Gallbladder (tissue), 1 donor: ENCODE measurements around a stretch of chr10.

GRCh38 chr10:50993261-50993785, 81.0 kb upstream of the PRKG1 start:
- PRO-cap, result no peak

- PRO-cap, result no peak
Measured at GRCh38 chr10:51422400-51422915, 276.9 kb downstream of the CSTF2T start.

- PRO-cap, result no peak
Measured at GRCh38 chr10:51894627-51895057, 195.2 kb upstream of the CSTF2T start.

- PRO-cap, result no peak
Measured at GRCh38 chr10:52168048-52168671, 145.9 kb upstream of the DKK1 start.

DNA sequence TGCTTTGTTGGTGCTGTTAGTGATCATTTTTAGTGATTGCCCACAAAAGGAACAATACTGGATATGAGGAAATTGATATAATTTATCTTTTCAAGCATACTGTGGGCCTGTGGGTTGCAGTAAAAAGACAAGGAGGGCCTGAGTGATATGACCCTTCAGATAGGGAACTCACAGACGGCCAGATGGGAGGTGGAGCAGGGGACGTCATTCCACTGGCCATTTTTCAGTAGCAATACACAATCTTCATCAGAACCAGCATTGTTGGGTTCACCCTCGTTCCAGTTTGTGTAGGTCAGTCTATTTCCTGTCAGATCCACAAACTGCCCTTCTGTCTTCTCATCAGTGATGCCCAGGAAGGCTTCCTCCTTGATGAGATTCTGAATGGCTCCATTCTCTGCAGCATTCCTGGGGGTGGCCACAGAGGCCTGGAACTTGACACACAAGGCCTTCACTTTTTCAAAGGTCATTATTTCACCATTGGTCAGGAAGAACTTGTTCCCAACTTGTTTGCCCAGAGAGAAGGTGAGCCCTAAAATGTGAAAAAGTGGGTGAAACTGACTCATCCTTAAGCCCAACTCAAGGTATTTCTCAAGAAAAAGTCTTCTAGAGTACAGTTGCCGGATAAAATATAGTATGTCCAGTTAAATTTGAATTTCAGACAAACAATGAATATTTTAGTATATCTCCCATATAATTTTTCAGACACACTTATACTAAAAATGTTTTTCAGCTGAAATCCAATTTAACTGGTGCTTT, 4.4 kb downstream of the MBL2 start:
- PRO-cap, result no peak

- PRO-cap, result no peak
Measured at GRCh38 chr10:52965123-52965588, 192.6 kb upstream of the MBL2 start.

DNA sequence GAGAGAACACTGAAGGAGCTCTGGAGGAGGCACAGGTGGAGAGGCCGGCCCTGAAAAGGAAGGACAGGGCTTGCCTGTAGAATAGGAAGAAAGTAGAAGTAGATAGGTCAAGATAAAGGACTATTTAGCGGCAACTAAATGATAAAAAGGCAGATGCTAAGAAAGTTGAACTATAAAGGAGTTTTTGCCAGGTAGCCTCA, 417.1 kb upstream of the ZWINT start:
- PRO-cap, result no peak

DNA sequence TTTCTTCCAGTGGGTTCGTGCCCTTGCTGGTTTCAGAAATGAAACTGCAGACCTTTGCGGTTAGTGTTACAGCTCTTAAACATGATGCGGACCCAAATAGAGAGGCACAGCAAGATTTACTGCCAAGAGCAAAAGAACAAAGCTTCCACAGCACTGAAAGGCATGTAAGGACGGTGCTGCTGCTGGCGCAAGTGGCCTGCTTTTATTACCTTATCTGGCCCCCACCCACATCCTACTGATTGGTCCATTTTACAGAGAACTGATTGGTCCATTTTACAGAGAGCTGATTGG, 931.3 kb downstream of the IPMK start:
- PRO-cap, result no peak

DNA sequence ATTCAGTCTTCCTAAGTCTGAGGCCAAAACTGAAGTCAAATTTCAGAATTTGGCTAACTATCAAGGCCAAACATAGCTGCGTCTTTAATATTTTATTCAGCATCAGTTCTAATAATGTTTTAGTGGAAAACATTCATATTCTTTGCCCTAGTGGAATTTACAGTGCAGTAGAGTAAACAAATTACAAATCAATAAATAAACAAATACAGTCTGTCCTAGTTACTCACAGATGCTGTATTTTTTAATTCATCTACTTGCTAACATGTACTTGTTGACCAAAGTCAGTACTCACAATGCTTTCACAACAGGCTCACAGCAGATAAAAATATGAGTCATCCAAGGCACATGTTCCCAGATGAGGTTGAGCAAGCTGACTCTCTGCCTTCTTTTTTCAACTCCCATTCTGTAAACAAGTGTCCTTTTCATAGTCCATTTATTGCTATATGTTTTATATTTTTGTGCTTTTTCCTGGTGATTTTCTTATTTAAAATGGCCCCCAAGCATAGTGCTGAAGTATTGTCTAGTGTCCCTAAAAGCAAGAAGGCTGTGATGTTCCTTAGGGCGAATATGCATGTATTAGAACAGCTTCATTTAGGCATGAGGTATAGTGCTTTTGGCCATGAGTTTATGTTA, 563.9 kb downstream of the IPMK start:
- PRO-cap, result no peak

- PRO-cap, result no peak
Measured at GRCh38 chr10:58385818-58386209, 604 bp downstream of the TFAM start.

DNA sequence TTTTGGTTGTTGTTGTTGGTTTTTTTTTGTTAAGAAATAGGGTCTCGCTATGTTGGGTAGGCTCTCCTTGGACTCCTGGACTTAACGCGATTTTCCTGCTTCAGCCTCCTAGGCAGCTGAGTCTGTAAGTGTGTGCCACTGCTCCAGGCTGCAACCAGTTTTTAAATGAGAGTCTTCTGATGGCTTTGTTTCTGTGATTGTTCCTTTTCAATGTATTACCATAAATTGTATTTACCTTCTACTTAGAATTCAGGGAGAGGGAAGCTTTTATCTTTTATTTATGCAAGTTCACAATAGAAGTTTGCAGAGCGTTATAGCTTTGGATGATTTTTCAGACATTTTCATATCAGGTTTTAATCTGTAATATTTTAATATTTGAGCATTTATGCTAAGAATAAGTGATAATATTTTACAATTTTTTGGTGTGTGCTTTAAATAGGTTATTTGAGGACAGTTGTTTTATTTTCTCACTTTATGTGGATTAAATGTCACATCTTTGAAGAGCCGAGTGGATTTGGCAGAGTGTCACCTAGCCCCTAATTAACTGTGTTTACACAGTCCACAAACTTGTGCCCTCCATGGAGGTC, 63.0 kb downstream of the BICC1 start:
- PRO-cap, result no peak

DNA sequence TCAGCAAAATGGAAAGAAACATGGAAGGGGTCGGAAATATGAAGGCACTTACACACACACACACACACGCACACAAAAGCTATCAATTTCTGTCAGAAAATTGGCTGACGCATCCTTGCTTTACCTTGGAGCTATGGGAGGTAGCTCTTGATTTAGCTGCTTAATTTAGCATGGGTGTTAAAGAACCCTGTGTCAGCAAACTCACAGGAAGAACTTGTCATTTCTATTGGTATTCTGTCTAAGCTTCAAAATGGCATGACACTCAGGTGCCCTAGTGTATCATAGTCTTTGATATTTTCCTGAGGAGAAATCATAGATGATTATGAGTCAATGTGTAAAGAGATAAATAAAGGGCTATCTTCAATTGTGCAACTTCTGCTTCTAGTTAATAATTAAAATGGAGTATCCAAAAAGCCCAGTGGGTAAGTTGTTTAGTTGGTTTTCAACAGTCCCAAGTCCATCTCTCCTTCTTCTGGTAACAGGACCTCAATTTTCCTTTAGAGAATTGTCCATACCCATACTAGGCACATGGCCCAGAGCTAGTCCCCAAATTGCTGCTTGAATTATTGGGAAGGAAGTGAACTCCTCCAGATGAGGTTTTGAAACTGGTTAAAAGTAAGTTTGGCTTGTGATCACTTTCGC, 169.1 kb upstream of the PHYHIPL start:
- PRO-cap, result no peak

DNA sequence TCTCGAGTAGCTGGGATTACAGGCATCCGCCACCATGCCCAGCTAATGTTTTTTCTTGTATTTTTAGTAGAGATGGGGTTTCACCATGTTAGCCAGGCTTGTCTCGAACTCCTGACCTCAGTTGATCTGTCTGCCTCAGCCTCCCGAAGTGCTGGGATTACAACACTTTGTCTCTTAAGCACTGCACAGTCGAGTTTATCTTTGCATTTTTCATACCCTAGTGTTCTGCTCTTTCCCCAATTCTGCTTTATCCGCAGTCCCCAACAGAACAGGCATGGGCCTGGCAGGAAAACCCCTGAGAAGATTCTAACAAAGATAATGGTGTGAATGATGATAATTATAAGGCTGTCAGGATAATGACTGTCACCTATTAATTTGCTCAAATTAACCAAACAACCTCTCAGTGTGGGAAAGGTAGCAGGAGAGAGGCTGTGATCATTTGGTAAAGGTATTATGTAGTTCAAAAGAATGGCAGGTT, 10.8 kb downstream of the SLC16A9 start:
- PRO-cap, result no peak

DNA sequence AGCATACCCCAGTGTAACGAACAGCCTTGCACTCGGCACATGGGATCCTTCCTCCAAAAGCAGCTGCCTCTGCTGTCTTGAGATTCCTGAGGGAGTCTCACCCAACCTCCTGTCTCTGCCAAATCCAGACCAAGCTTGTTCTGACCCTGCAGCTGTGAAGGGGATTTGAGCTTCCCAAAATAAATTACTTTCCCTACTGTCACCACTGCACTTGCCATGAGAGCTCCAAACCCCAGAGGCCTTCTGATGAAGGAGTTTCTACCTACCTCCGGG, 26.9 kb upstream of the MRLN start:
- PRO-cap, result no peak

DNA sequence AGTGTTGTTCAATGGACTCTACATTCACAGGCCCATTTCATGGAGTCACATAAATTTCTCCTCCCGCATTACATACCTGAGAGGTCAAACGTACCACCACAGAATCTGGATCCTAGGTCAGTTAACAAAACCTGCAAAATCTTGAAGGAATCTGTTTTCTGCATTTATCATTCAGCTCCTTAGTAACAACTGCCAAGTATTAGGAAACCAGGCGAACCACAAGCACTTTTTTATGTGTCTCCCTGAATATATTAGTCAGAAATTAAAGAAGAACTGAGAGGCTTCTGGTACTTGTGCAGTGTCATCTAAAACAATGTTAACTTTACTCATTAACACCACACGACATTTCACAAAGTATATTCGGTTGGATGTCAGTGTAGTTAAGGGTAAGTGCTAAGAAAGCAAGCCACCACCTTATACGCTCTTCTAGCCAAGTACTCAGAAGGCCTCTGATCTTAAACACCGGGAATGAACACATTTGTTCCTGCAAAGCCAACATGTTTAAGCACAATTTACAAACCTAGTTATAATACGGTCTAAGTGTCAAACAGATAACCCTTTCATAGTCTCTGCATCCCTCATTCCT, 2.4 kb downstream of the CCDC6 start:
- PRO-cap, result no peak

- PRO-cap, result no peak
Measured at GRCh38 chr10:60129996-60130535, 223.7 kb upstream of the CCDC6 start.

DNA sequence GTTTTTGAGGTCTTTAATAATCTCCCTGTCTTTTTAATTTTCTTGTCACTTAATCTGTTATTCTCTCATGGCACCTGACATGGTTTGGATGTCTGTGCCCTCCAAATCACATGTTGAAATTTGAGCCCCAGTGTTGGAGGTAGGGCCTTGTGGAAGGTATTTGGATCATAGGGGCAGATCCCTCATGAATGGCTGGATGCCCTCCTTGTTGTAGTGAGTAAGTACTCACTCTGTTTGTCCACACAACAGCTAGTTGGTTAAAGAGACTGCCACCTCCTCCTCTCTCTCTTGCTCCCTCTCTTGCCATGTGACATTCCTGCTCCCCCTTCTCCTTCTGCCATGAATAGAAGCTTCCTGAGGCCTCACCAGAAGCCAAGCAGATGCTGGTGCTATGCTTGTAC, 239.3 kb downstream of the ANK3 start:
- PRO-cap, result no peak

DNA sequence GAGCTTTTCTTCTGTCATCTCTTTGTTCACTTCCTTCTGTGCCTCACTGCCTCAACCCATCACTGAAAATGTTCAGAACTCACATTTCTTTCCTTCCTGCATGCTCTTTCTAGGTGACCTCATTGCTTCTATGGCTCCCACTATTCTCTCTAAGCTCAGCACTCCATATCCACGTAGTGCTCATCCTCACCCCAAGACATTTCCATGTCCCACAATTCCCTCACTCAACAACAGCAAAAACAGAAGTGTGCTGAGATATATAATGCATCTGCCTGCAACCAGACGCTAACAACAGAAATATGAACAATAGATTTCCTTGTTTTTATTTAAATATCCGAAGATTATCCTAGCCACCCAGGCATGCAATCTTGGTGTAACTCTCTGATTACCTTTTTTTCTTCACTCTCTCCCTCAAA, 104.1 kb downstream of the ANK3 start:
- PRO-cap, result no peak

GRCh38 chr10:60357103-60357756, 32.4 kb downstream of the ANK3 start:
- PRO-cap, result no peak

DNA sequence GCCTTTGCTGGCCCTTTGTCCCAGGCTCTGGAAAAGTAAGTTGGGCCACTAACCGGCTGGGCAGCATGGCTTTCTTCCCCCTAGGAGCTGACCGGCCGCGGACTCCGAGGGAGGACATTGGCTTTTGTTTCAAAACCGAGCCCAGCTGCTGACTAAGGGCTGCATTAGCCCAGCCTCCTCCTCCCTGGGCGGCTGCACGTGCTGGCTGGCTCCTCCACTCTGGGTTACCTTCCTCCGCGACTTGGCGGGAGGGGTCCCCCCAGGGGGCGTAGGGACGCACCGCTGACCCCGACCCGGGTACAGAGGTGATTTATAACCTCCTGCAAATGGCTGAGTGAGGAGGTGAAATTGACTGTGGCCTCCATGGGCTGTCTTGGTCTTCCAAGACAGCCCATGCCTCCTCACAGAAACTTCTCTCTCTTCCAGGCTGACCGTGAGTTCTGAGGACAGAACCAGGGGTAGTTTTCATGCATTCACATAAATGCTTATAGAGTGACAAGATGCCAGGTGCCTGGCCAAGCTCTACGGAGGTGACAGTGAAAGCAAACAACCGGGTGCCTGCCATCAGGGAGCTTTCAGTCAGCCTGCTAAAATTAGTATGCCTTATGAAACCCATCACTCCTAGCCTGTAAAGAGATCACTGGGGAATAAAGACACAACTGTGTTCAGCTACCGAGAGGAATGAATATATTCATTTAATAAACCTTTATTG, 768 bp upstream of the RHOBTB1 start:
- PRO-cap, result unidirectional peak, minus-strand start at position 126 of the sequence